Osteoblast (primary cell): ENCODE measurements around the gene TYW1B.

GRCh38 chr7:66439605-66440076 is 189.0 kb upstream of the KCTD7 start:
- CAGE, long polyA plus RNA = no peak
- RRBS = no CpG with 5 or more reads among the region's 4 CpGs

GRCh38 chr7:66634233-66634584 is 5.5 kb downstream of the KCTD7 start:
- CAGE, long polyA plus RNA = no peak
- RRBS = no CpG with 5 or more reads among the region's 2 CpGs

DNA sequence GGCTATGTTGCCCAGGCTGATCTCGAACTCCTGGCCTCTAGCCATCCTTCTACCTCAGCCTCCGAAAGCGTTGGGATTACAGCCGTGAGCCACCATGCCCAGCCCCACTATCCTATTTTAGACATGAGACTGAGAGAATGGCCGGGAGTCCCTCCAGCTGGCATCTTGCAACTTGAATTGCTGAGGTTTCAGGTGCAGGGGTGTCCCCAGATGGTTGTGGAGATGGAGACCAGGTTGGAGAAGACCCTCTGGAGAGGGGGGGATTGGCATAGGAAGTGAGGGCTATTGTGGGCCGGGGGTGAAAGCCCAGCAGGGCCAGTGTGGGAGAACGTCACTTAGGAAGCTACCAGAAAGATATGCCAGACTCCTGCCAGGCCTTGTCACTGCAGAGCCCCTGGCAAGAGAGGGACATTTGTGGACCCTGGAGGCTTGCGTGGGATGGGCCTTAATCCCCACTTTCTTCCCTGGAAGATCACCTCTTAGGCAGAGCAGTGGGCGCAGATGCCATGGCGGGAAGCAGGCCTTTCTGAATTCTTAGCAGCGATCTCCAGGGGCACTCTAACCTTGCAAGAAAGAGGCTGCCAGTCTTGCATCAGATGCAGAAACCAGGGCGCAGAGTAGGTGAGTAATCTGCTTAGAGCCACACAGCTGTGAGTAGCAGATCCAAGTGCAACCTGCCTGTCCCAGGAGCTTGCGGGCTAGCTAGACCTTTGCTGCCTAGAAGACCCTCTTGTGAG is 39.8 kb downstream of the KCTD7 start:
- CAGE, long polyA plus RNA = no peak
- RRBS = no CpG with 5 or more reads among the region's 13 CpGs

- CAGE, long polyA plus RNA = no peak
- RRBS = 1% methylated on average over 12 of the region's 70 CpGs
These were observed 53.8 kb downstream of the KCTD7 start for GRCh38 chr7:66682327-66683069.

DNA sequence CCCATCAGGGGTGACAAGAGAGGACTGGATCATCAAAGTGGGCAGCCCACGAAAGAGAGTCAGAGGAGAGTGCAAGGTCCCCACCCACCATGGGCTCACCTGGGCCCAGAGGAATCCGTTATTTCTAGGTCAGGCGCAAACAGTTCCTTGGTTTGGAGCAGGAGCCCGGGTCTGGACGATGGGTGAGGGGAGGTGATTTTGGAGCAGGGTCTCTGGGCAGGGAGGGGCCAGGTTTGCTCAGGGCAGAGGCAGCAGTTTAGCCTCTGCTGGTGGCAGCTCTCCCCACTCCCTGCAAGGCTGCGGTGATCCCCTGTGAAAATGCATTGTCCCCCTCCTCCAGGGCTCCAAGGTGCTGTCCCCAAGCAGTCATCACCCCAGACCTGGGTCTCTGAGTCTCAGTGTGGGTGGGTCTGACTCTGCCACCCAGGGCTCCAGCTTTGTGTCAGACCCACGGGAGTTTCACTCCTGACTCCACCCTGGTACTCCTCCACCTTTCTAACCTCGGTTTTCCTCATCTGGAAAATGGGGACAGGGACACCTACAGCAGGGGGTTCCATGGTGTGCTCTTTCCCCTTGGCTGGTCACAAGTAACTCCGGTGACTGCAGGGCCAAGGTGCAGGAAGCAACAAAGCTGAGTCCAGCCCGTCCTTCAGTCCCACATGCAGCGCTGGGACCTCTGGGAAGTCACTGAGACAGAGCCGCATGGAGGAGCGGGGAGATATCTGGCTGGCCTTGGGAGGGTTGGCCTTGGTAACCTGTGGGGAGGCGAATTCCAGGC is 42.0 kb upstream of the RABGEF1 start:
- CAGE, long polyA plus RNA = no peak
- RRBS = no CpG with 5 or more reads among the region's 14 CpGs

DNA sequence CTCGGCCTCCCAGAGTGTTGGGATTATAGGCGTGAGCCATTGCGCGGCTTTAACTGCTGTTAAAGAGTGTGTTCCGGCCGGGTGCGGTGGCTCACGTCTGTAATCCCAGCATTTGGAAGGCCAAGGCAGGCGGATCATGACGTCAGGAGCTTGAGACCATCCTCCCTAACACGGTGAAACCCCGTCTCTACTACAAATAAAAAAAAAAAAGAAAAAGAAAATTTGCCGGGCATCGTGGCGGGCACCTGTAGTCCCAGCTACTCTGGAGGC is 1.2 kb downstream of the RABGEF1 start:
- CAGE, long polyA plus RNA = no peak
- RRBS = no CpG with 5 or more reads among the region's 15 CpGs

DNA sequence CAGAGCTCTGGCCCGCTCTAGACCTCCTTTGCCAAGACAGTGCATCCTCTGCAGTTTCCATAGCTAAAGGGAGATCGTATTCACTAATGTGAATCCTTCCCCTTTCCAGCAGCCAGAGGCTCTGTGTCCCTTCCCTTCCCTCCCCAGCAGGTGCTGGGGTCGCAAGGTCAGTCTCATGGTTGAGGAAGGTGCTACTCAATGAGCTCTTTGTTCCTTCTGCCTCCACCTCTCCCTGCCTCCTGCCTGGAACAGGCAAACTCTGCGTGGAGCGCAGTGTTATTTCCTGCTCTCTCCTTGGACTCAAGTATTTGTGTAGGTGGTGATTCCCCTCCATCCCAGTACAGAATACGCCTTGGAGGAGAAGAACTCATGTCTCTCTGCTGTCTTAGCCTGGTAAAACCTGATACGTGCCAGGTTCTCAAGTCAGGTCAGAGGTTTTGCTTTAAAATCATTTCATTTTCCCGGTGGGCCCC is 36.4 kb downstream of the SBDS start:
- CAGE, long polyA plus RNA = no peak
- RRBS = 78% methylated on average over 1 of the region's 8 CpGs

DNA sequence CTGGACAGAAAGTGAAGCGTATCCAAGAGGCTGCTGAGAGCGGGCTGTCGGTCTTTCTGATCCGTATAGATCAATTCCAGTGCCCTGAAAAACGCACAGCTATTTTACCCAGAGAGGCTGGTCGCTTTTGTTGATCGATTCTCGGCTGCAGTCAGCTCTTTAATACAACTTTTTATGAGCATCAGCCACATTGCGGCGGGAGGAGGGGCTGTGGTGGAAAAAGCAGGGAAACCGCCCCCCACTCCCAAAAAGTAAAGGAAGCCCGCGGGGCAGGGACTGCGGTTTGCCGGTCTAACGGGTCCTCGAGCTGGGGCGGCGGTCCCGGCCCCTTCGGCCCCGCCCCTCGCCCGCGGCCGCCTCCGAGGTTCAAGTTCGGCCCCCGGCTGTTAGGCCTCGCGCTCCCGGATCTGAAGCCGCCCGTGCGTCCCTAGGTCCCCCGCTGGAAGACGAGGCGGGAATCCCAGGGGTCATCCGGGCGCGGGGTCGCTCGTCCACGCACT is 1.1 kb upstream of the AUTS2 start:
- CAGE, long polyA plus RNA = no peak
- RRBS = 3% methylated on average over 17 of the region's 44 CpGs

DNA sequence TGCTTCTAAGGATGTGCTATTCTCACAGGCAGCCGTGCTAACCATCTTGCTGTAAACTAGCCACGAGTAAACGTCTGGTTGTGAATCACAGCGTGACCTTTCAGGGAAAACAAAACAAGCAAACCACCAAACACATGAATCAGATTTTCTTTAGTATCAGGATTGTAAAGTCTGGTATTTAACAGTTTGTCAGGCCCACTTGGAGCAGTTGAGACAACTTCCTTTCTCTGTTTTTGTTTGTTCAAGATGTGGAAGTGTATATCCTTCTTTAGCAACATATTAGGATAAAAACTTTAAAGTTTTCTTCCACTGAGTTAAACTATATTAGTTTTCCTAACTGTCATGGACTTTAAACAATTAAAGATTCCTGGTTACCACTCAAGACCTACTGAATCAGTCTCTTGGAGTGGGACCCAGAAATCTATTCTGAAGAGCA is 32.1 kb downstream of the AUTS2 start:
- CAGE, long polyA plus RNA = no peak
- RRBS = no CpG with 5 or more reads among the region's 4 CpGs

DNA sequence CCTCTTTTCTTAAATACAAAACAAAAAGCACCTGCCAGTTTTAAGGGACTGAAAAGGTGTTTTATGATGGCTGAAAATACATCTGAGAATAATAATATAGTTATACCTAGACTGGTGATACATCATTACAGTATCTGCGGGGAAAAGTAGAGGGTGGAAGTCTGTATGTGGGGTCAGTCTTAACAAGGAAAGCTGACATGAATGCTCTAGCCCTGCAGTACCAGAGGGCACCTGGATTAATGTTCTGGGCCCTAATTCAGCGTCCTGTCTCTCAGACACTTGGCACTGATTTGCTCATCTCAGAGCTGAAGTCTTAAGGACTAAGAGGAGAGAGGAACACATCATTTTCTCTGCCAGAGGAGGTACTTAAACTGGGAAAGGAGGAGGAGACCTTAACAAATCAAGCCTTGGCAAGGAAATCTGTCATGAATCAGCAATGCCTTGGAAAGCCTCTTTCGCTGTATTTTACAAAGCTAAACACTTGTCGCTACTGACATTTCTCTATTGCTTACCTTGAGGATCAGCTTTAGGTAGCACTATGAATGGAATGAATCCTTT is 37.1 kb downstream of the AUTS2 start:
- CAGE, long polyA plus RNA = no peak
- RRBS = no CpG with 5 or more reads among the region's 4 CpGs

DNA sequence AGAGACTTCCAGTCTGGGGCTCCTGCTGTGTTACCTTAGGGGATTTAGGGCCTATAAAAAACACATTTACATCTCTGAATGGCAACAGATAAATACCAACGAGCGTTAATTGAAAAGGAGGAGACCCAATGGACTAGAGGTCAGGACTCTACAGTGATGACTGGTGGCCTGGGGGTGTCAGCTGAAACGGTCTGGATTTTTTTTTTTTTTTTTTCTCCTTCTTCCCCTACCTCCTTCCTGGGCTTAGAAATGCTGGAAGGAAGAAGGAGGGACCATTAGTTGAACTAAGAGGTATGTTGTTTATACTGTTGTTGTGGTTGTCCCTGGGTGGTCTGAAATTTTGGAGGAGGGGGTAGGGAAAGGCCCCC is 47.5 kb downstream of the AUTS2 start:
- CAGE, long polyA plus RNA = no peak
- RRBS = no CpG with 5 or more reads among the region's 3 CpGs

DNA sequence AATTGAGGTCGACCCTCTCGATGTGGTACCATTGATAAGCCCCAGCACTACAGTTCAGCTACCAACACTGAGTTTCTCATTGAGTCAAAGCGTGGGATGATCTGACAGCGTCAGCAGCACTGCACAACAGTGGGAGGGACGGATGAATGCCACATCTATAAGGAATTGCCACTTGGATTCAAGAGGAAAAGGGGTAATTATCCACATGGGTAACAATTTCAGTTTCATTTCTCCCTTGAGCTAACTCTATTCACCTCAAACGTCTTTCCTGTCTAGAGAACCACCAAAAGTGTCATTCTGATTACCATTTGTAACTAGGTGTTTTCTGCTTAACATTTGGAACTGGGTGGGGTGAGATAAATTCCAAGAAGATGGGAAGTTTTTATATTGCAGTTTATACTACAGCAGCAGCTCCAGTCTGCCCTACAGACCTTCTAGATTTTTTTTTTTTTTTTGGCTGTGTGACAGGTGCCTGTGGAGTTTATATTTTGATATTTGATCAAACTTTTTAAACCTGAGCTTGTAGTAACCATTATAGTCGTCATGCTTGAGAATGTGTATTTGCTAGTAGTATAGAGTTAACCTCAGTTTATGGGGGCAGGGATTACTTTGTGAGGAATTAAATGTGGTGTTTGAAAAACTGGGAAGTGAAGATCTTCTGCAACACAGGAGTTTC is 343.0 kb downstream of the AUTS2 start:
- CAGE, long polyA plus RNA = no peak
- RRBS = no CpG with 5 or more reads among the region's 7 CpGs

- CAGE, long polyA plus RNA = no peak
- RRBS = no CpG with 5 or more reads among the region's 7 CpGs
These were observed 518.9 kb upstream of the GALNT17 start for GRCh38 chr7:70612874-70613606.

- CAGE, long polyA plus RNA = no peak
- RRBS = 2% methylated on average over 17 of the region's 41 CpGs
These were observed 436.9 kb upstream of the GALNT17 start for GRCh38 chr7:70695021-70695385.

DNA sequence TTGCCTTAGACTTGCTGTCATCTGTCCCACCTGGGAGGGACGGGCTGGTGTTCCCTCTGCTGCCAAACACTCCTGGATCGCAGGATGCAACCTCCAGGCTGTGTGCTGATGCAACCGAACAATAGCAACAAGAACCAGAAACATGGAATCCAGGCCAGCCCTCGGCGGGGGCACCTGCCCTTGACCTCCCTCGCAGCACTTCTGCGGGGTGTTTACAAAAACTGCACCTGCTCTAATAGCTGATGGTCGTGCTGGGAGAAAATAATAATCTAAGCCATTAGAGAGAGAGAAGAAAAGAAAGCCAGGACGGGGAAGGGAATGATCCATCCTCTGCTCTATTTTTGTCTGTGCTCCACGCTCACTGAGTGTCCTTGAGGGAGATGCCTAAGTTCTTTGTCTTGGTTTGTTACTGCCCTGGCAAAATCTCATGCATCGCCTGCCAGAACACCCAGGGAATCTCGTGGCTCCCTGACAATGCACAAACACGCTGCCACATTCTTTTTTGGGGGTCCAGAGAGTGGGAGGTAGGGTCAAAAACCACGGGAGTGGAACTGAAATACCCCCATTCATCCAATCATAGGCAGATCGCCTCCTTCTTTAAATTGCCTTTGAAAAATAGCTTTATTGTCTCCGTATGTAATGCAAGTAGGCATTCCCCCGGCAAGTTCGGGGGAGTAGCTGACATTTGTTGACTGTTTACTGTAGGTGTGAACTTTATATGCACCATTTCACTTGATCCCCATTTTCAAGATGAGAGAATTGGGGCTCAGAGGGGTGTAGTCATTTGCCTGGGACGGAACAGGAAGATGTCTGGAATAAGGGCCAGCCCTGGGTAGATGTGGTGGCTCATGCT is 104.8 kb downstream of the GALNT17 start:
- CAGE, long polyA plus RNA = no peak
- RRBS = no CpG with 5 or more reads among the region's 19 CpGs

GRCh38 chr7:71458200-71458479 is 326.2 kb downstream of the GALNT17 start:
- CAGE, long polyA plus RNA = no peak
- RRBS = no CpG with 5 or more reads among the region's 7 CpGs

GRCh38 chr7:72335382-72336503 is 76.4 kb downstream of the CALN1 start:
- CAGE, long polyA plus RNA = no peak
- RRBS = 3% methylated on average over 41 of the region's 81 CpGs

GRCh38 chr7:72610979-72611443 is 198.9 kb upstream of the CALN1 start:
- CAGE, long polyA plus RNA = no peak
- RRBS = no CpG with 5 or more reads among the region's 3 CpGs

- CAGE, long polyA plus RNA = no peak
- RRBS = no CpG with 5 or more reads among the region's 41 CpGs
These were observed at the start of gene TYW1B for GRCh38 chr7:72827519-72828342. TSS of gene TYW1B (minus strand) at chr7:72828200.

GRCh38 chr7:72945026-72945897 is 20.4 kb downstream of the POM121 start:
- CAGE, long polyA plus RNA = no peak
- RRBS = no CpG with 5 or more reads among the region's 30 CpGs